Ureter (tissue), 1 donor: ENCODE results near the gene INPP4A.

DNA sequence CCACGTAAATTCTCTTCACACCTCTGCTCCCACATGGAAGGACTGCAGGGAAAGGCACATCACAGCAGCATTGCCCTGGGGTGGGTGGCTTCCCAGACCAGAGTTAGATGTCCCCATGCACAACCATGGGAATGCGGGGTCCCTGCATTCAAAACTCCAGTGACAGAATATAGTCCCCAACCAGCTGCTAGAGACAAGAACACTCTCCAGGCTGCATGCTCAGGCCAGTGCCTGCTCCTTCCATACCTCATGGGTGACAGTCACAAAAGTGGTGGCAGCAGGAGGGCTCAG lies 33.0 kb downstream of the LMAN2L start:
- PRO-cap, result no peak

- PRO-cap, result no peak
These were observed 34.3 kb downstream of the FAM178B start for GRCh38 chr2:96952051-96952586.

DNA sequence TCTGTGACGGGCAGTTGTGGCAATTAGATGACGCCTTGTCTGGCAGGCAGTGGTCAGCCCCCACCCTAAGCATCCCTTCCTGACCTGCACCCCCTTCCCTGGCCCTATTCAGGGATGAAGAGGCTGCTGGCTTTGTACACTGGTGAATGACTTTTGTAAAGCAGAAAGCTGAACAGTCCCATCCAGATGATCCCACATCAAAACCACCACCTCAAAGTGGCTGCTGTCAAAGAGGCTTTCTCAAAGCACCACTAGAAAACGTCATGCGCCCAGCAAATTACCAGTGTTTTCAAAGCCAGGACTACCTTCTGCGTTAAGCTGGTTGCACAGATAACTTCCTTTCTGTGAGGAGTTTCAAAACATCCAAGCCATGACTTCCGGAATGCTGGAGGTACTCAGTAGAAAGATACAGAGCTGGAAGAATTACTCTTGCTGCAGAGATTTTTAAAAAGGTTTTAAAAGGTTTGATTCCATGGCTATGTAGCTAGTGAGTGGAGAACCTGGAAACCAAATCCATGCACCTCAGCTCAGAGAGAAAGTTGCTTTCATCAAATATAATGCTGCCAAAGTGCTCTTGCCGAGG lies 23.5 kb downstream of the FAM178B start:
- PRO-cap, result no peak

DNA sequence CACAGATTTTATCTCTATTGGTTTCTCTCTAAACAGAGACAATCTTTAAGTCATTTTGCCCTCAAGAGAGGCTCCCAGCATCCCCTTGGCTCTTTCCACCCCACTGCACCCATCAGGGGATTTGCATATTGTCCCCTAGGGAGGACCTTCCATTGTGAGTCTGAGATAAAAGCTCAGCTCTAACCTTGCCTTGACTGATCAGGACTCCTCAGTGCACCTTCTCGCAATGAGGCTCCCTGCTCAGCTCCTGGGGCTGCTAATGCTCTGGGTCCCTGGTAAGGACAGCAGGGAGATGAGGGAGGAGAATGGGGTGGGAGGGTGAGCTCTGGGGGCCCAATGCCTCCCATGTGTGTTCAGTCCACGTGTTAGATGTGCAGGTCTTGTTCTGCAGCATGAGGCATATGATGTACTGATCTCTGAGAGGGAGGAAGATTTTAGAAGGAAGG lies 48.7 kb downstream of the FAHD2B start:
- PRO-cap, result no peak

DNA sequence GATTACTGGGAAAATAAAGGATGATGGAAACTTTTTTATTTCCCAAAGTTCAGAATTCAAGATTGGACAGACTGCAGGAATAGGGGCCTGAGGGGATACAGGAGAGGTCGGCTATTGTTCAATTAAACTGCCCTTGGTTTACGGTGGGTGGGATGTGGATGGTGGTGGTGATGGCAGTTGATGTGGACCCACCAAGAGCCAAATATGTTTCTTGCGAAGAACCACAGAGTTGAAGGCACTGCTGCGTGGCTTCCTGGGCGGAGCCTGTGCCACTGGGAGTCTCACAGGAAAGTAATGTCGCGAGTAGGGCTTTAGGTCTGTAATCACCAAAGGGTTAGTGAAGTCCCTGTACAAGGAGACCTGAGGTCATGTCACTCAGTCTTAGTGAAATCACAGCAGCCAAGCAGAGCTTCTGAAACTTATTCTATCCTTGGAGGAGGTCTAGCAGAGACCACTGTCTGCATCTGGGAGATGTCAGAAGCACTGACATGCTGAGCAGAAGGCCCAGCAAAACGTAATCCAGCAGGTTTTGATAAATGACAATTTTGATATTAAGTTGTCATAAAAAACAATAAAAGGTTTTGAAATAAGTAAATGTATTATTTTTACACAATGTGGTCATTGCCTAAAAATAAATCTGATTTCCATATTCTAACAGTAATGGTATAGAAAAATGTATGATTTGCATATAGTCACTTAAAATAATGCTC lies 46.1 kb downstream of the FAHD2B start:
- PRO-cap, result no peak

DNA sequence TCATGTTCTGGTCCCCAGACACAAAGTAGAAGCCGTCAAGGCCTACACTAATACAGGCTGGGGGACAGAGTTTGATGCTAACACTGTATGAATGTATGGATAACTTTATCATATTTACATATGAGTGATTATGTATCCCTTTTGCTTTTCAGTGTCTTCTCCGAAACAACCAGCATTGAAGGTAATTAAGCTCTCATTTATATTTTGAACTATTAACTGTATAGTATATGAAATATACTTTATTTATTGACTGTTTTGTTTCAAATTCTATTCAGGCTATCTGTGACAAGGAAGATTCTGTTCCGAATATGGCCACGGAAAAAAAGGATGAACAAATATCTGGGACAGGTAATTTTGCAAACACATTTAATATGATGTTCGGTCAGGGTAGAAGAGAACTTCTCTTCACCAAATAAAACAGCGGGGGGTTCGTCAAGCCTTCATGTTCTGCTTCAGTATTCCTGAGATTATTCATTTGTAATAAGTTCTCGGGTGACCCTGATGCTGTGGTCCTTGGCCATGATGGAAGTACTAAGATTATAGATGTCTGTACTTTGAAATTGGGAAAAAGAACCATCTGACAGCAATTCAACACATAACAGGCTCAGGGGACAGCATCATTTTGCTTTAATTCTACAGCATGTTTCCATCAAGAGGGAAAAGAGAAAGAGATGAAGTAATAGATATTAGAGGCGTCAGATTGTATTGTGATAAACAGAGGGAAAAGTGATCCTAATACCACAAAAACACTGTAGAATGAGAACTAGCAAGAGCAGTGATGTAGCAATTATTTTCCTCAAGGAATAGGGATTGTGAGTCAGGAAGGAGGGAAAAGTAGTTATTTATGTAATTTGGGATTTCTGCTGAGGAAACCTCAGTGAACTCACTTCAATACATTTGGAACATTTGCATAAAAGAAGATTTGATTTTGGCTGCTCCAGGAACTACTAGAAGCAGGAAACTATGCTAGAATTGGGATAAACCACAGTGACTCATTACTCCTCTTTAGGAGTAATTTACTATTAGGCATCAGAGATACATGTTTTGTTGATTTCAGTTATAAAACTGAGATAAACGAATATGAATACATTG lies 98.8 kb downstream of the ANKRD36 start:
- PRO-cap, result no peak

DNA sequence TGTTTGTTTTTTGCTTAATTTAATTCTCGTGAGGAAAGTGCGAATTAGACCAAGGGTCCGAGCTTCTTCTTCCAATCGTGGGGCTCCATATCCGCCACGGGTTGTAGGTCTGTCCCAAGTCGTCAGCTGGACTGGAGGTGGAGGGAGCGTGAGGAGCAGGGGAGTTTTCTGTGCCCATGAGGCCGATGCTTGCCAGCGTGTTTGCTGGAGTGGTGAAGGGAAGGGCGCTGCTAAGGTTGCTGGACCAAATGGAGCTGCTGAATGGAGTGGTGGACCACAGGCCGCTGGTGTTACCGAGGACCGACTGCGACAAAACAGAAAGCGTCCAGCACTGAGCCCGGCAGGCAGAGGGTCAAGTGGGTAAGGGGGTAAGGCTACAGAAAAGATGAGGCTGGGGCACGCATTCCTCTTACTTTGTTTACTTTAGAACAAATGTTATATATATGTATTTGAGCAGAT lies 43.7 kb downstream of the ZAP70 start:
- PRO-cap, result no peak

DNA sequence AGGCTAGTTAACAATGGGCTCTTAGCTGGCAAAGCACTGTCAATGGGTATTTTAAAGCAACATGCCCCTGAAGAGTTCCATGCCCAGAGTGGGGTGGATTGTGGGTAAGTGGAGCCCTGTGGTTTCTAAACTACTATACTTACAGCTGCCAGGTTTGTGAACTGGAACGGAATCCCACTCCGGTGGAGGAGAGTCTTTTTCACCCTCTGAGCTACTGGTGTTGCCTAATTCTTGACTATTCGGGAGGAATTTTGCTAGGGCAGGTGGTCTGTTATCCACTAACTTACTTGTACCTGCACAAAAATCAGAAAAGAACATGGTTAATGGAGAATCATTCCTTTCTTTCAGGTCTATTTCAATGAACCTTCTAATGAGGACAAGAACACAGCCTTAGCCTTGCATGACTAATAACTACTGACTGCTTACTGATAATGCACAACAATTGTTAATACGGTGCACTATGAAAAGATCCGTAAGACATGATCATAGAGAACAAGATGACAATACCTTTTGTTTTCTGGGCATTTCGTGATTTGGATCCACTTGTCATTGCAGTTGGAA lies 52.7 kb downstream of the ZAP70 start:
- PRO-cap, result no peak

DNA sequence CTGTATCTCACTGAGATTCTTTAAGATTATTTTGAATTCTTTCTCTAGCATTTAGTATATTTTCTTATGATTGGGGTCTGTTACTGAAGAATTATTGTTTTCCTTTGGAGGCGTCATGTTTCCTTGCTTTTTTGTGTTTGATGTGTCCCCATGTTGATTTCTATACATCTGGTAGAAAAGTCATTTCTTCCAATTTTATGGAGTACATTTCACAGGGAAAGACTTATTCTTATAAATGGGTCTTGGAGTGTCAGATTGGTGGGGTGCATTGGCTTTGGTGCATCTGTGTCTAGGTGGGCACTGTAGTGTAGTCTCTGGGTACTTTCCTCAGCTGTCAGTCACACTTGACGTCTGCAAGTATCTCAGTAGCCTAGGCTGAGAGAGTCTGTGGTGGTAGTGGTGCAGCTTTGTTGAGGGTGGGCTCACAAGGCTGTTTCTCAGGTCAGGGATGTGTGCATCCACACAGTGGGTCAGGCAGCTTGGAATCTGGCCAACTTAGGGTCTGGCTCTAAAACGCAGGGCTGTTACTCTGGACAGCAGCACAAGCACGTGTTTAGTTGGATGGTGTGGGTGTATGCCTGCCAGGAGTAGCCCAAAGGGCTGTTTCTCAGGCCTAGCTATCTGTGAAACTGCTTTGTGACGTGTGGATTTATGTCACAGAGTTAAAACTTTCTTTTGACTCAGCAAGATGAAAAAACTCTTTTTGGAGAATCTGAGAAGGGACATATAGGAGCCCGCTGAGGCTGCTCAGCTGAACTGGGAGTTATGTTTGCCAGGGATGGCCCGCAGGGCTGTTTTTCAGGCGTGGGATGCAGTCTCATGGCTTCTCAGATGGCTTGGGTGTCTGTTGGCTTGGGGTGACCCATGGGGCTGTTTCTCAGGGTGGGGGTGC lies 109.3 kb downstream of the TMEM131 start:
- PRO-cap, result no peak

DNA sequence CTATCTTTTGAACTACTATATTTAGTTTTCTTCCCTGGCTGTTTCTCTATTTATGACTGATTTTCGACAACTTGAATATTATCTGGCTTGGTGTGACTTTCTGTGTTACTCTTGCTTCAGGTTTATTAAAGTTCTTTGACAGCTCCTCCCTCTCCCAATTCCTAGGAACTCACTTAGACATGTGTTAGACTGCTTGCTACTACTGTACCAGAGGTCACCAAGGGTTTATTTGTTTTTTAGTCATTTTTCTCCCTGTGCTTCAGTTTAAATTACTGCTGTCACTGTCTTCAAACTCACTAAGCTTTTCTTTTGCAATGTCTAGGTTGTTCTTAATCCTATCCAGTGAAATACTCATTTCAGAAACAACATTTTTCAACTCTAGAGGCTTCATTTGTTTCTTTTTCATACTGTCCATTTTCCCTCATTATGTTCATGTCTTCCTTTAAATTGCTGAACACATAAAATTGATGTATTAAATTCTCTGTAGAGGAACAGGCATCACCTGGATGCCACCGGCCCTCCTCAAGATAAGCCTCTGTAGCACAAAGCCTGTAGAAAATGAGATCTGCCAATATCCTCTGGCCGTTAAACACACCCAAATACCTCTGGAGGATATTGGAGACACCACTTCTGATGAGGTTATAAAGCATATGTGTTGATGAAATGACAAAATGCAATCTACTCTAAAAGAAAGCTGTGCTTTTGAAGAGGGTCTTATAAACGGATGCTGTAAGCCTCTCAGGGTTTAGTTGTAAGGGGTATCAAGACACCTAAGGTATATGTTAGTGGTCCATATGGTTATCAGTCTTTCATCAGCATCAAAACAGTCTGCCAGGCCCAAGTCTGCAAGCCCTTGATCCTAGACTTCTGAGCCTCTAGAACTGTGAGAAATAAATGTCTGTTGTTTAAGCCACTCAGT lies 90.2 kb downstream of the TMEM131 start:
- PRO-cap, result no peak

GRCh38 chr2:97936120-97936682 lies 59.5 kb downstream of the TMEM131 start:
- PRO-cap, result no peak

GRCh38 chr2:98294145-98294779 lies 52.0 kb upstream of the CNGA3 start:
- PRO-cap, result no peak

- PRO-cap, result bidirectional peak, plus-strand start at chr2:98444887, minus-strand start at chr2:98444720
These were observed at the start of gene INPP4A for GRCh38 chr2:98444304-98445622. INPP4A (plus strand) TSS chr2:98444858.

- PRO-cap, result no peak
These were observed 38.5 kb downstream of the INPP4A start for GRCh38 chr2:98483044-98483704.

- PRO-cap, result no peak
These were observed 43.0 kb downstream of the INPP4A start for GRCh38 chr2:98487443-98488269.

- PRO-cap, result no peak
These were observed 26.0 kb downstream of the UNC50 start for GRCh38 chr2:98634252-98634935.

DNA sequence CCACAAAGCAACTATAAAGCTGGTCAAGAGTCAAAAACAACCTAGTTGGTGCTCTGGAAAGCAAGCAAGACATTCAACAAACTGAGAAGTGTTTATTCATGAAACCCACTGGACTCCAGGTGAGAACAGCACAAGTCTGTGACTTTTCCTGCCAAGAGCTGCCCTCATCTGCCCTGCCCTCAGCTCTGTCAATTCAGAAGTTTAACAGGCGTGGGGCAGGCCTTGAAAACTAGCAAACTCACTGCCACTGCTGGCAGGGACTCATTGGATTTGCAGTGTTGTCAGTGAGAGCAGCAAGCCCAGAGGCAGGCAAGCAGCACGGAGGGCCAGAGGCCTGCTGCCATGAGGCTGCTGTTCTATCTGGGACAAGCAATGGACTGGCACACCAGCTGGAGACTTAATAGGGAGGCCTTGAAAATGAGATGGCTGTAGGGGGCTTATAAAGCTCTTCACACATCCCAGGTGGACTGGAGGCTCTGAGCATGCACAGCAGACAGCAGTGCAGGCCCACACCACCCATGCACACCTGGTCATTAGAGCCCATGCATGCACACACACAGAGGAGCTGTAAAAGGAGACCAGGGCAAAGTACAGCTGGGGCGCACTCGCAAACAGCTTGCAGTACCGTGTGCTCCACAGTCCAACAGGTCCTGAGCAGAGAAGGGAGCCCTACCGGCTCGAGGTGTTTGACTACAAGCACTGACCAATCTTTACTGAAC lies 28.8 kb downstream of the MGAT4A start:
- PRO-cap, result no peak

GRCh38 chr2:98729559-98730099 lies 1.3 kb downstream of the MGAT4A start:
- PRO-cap, result no peak

- PRO-cap, result bidirectional peak, plus-strand start at chr2:98731341, minus-strand start at chr2:98731061
These were observed 679 bp upstream of the MGAT4A start for GRCh38 chr2:98731234-98732387.

GRCh38 chr2:98749116-98749632 lies 18.2 kb upstream of the MGAT4A start:
- PRO-cap, result no peak